ENCODE measurements around the gene MRPS24.

DNA sequence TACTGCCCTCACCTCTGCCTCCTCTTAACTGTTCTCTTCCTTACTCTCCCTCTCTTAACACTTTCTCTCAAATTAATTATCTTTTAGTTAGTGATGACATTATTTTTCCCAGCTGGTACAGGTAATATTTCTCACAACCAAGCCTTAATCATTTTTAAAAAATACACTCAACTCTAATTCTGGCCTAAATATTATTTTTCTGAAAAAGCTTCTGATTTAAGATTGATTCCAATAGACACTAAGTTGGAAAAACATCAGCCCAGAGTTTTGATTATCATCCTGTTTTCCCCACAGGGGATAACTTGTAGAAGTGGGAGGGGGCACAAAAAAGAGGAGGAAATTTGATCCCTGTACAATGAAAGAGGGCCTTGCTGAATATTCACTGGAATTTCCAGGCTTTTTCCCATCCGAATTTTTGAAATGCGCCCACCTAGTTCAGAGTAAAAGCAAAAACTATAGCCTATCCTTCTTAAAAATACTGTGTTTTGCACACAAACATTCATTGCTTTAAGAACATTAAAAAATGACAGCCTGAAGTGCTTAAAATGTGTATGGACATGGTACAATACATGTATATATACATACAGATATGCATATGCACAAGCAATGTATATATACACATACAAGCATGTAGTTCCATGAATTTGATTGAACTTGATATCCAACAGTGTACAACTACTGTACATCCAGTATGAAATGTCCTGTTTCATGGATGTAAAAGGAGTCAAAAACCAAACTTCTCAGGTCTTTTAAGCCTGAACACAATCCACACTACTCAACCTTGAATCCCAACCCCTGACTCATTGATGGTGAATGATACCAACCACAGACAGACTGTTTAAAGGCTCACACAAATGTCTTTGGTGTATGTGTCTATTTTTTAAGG lies 15.0 kb downstream of the INHBA start:
- RAMPAGE, long total RNA = no peak
- RRBS = no CpG with 5 or more reads among the region's 2 CpGs
PRO-cap:
- standard = no peak
- CoPRO, capped RNA only, 2 experiments = no peak in any of the 2 experiments
- CoPRO, capped and uncapped RNA, 2 experiments = no peak in any of the 2 experiments
- CoPRO, uncapped RNA only, 2 experiments = no peak in any of the 2 experiments
CAGE:
- cytosol, long polyA plus RNA = no peak
- long polyA plus RNA = no peak
- nucleolus, long total RNA = no peak
- nucleus, long polyA plus RNA = no peak

DNA sequence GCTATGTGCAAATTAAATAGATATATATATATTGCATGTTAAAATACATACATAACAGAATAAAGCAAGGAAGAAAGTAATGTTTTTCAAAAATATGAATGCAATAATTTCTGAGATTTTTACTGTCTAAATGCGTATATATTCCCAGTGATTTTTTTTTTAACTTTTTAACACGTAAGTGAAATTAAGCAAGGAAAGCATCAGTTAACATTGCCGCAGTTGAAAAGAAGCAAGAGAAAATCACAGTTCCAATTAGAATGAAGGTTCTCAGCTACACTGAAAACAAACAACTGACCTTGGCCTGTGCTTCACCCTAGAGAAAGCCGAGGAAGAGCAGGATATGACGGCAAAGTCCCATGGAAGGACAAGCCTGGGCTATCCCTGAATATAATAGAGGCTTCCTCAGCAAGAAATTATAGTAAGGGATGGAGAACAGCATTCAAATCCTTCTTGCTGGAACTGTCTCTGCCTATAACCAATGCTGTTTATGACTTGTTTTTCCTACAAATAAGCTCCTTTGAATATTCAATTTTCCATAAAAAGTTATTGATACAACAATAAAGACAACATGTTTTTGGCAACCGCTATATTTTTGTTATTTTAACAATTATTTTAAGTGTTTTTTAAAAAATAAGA lies 82.9 kb upstream of the INHBA start:
- RAMPAGE, long total RNA = no peak
- RRBS = no CpG with 5 or more reads among the region's 6 CpGs
PRO-cap:
- standard = no peak
- CoPRO, capped RNA only, 2 experiments = no peak in any of the 2 experiments
- CoPRO, capped and uncapped RNA, 2 experiments = no peak in any of the 2 experiments
- CoPRO, uncapped RNA only, 2 experiments = no peak in any of the 2 experiments
CAGE:
- cytosol, long polyA plus RNA = no peak
- long polyA plus RNA = no peak
- nucleolus, long total RNA = no peak
- nucleus, long polyA plus RNA = no peak

DNA sequence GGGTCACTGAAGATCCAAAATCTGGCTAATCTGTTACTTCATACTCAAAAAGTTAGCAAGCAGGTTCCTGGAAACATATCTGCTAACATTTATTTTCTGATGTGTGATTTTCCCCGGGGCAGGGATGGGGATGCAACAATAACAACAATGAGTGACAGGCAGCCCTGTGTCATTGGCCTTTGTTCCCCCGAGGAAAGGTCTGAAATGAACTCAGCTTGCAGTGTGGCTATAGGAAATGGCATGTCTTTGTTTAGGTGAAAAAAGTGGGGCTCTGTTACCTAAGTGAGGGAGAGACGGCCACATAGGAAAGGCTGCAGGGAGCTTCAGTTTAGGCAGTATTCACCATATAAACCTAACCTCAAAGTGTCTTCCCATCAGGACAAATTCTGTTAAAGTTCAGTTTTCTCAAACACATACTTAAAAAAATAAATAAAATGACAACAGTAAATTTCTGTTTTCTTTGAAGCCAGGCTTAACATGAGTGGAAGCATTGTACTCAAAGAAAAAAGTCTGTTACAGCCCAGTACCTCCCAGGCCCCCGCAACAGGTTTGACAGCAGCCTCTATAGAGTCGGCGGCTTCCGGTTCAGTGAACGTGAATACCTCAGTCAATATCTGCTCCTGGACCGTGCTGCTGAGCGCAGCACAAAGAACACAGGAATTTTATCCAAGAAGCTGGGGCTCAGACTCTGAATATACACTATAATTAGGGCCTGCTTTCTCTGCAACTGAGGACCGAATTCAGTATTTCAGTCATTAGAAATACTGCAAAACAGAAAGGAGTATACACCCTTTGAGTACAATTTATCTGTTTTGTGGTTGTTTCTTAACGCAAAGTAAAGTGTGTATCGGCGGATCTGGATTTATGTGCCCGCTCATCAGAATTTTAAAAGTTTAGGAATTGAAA lies 168.3 kb downstream of the GLI3 start:
- RAMPAGE, long total RNA = no peak
- RRBS = no CpG with 5 or more reads among the region's 15 CpGs
PRO-cap:
- standard = no peak
- CoPRO, capped RNA only, 2 experiments = no peak in any of the 2 experiments
- CoPRO, capped and uncapped RNA, 2 experiments = no peak in any of the 2 experiments
- CoPRO, uncapped RNA only, 2 experiments = no peak in any of the 2 experiments
CAGE:
- cytosol, long polyA plus RNA = no peak
- long polyA plus RNA = no peak
- nucleolus, long total RNA = no peak
- nucleus, long polyA plus RNA = no peak

DNA sequence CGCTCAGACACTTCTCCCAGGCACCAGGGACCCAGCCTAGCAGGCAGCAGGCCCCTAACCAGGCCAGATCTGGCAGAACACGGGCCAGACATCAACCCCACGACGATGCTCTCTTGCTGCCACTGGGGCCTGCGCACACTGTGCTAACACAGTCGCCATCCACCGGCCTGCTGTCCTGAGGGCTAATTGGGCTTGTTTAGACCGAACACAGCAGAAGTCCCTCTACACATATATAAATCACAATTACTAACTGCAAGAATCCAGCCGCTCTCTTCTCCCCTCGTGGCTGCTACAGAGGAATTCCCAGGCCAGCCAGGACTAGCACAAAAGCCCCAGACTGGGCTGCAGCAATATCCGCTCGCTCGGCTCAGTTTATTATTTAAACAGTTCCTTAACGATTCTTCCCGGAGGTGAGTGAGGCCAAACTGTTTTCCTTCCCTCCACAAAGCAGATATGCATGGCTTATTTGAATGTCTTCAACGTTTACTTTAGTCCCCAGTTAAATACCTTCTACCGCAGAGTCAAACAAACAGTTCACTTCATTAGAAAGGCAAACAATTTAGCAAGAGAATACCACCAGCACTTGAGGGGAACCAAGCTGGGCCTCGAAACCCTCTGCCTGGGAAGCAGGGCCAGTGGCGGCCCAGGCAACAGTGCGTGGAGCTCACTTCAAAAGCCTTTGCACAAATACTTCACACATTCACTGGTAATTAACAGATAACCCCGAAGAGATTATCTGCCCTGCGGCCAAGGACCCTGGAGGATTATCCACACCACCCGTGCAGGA lies 145.4 kb downstream of the GLI3 start:
- RAMPAGE, long total RNA = no peak
- RRBS = no CpG with 5 or more reads among the region's 23 CpGs
PRO-cap:
- standard = no peak
- CoPRO, capped RNA only, 2 experiments = no peak in any of the 2 experiments
- CoPRO, capped and uncapped RNA, 2 experiments = no peak in any of the 2 experiments
- CoPRO, uncapped RNA only, 2 experiments = no peak in any of the 2 experiments
CAGE:
- cytosol, long polyA plus RNA = no peak
- long polyA plus RNA = no peak
- nucleolus, long total RNA = no peak
- nucleus, long polyA plus RNA = no peak

GRCh38 chr7:42235466-42236129 lies 1.4 kb downstream of the GLI3 start:
- RAMPAGE, long total RNA = no peak
- RRBS = no CpG with 5 or more reads among the region's 16 CpGs
PRO-cap:
- standard = no peak
- CoPRO, capped RNA only, 2 experiments = no peak in any of the 2 experiments
- CoPRO, capped and uncapped RNA, 2 experiments = no peak in any of the 2 experiments
- CoPRO, uncapped RNA only, 2 experiments = no peak in any of the 2 experiments
CAGE:
- cytosol, long polyA plus RNA = no peak
- long polyA plus RNA = no peak
- nucleolus, long total RNA = no peak
- nucleus, long polyA plus RNA = no peak

GRCh38 chr7:42877740-42878145 lies 34.1 kb downstream of the C7orf25 start:
- RAMPAGE, long total RNA = no peak
- RRBS = no CpG with 5 or more reads among the region's 2 CpGs
PRO-cap:
- standard = no peak
- CoPRO, capped RNA only, 2 experiments = no peak in any of the 2 experiments
- CoPRO, capped and uncapped RNA, 2 experiments = no peak in any of the 2 experiments
- CoPRO, uncapped RNA only, 2 experiments = no peak in any of the 2 experiments
CAGE:
- cytosol, long polyA plus RNA = no peak
- long polyA plus RNA = no peak
- nucleolus, long total RNA = no peak
- nucleus, long polyA plus RNA = no peak

DNA sequence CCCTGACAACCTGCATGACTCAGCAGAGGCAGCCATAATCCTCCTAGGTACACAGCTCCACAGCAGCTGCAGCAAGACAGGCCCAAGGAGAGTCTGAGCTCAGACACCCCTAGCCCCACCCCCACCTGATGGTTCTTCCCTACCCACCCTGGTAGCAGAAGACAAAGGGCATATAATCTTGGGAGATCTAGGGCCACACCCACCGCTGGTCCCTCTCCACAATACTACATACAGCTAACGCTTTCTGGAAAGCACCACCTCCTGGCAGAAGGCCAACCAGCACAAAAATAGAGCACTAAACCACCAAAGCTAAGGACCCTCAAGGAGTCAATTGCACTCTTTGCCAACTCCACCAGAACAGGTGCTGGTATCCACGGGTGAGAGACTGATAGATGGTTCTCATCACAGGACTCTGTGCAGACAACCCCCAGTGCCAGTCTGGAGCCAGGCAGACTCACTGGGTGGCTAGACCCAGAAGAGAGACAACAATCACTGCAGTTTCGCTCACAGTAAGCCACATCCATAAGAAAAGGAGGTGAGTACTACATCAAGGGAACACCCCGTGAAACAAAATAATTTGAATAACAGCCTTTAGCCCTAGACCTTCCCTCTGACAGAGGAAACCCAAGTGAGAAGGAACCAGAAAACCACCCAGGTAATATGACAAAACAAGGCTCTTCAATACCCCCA lies 18.2 kb downstream of the C7orf25 start:
- RAMPAGE, long total RNA = no peak
- RRBS = no CpG with 5 or more reads among the region's 5 CpGs
PRO-cap:
- standard = no peak
- CoPRO, capped RNA only, 2 experiments = no peak in any of the 2 experiments
- CoPRO, capped and uncapped RNA, 2 experiments = no peak in any of the 2 experiments
- CoPRO, uncapped RNA only, 2 experiments = no peak in any of the 2 experiments
CAGE:
- cytosol, long polyA plus RNA = no peak
- long polyA plus RNA = no peak
- nucleolus, long total RNA = no peak
- nucleus, long polyA plus RNA = no peak

DNA sequence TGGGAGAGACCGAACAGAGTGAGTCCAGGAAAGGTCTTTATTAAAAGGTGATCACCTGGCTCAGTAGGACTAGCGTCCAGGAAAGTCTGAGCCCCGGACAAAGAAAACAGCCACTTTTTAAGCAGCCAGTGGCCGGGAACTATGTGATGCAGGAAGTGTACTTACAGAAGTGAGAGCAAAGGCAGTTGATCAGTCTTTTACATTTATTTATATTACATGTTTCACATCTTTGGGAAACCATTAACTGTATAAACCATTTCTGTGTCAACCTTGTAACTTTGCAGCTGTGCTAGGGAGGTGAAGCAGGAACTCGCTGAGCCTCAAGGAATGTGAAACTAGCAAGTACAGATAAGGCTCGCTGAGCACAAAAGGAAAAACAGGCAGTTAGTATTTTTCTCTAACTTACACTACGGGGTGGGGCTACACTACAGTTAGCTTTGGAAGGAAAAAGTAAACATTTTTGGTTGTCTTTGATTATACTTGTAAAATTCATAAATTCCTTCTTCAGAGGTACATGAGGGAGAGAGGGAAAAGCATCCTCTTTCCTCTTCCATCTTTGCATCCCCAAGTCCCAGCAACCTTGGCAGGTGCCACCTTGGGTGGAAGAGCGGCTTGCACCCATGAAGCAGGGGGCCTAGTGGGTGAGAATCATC lies 39.8 kb upstream of the HECW1 start:
- RAMPAGE, long total RNA = no peak
- RRBS = no CpG with 5 or more reads among the region's 8 CpGs
PRO-cap:
- standard = unidirectional peak, minus-strand start at position 300 of the sequence
- CoPRO, capped RNA only, 2 experiments = no peak in any of the 2 experiments
- CoPRO, capped and uncapped RNA, 2 experiments = no peak in any of the 2 experiments
- CoPRO, uncapped RNA only, 2 experiments = no peak in any of the 2 experiments
CAGE:
- cytosol, long polyA plus RNA = no peak
- long polyA plus RNA = no peak
- nucleolus, long total RNA = no peak
- nucleus, long polyA plus RNA = no peak

- RAMPAGE, long total RNA = no peak
- RRBS = no CpG with 5 or more reads among the region's 2 CpGs
PRO-cap:
- standard = unidirectional peak, minus-strand start at chr7:43541327
- CoPRO, capped RNA only, 2 experiments = no peak in any of the 2 experiments
- CoPRO, capped and uncapped RNA, 2 experiments = no peak in any of the 2 experiments
- CoPRO, uncapped RNA only, 2 experiments = no peak in any of the 2 experiments
CAGE:
- cytosol, long polyA plus RNA = no peak
- long polyA plus RNA = no peak
- nucleolus, long total RNA = no peak
- nucleus, long polyA plus RNA = no peak
Observed at GRCh38 chr7:43541229-43541448, 41.8 kb upstream of the STK17A start.

DNA sequence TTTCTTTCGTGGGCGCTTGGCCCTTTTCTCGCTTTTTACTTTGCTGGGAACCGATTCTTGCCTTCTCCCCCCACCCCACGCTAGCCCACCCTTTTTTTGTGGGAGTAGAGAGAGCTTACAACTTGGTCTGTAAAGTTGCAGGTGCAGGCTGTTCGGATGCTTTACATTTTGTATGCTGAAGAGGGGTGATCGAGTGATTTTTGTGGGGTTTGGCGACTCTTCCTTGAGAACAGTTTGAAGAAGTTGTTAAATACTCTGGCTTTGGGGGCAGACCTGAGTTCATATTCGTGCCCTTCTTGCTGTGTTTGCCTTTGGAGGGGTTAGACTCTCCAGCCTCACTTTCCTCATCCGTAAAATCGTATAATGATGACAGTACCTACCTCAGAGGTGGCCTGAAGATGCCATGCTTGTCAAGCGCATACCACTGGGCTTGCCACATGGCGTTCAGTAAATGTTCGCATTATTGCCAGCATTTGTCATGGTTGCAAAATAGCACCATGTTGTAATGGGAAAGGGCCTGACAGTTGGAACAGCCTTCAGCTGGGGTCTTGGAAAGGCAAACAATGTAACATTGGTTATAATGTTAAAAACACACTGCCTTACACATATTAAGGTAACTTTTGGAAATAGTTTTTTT lies 1.2 kb downstream of the STK17A start:
- RAMPAGE, long total RNA = no peak
- RRBS = no CpG with 5 or more reads among the region's 14 CpGs
PRO-cap:
- standard = no peak
- CoPRO, capped RNA only, 2 experiments = no peak in any of the 2 experiments
- CoPRO, capped and uncapped RNA, 2 experiments = no peak in any of the 2 experiments
- CoPRO, uncapped RNA only, 2 experiments = no peak in any of the 2 experiments
CAGE:
- cytosol, long polyA plus RNA = no peak
- long polyA plus RNA = no peak
- nucleolus, long total RNA = no peak
- nucleus, long polyA plus RNA = no peak

DNA sequence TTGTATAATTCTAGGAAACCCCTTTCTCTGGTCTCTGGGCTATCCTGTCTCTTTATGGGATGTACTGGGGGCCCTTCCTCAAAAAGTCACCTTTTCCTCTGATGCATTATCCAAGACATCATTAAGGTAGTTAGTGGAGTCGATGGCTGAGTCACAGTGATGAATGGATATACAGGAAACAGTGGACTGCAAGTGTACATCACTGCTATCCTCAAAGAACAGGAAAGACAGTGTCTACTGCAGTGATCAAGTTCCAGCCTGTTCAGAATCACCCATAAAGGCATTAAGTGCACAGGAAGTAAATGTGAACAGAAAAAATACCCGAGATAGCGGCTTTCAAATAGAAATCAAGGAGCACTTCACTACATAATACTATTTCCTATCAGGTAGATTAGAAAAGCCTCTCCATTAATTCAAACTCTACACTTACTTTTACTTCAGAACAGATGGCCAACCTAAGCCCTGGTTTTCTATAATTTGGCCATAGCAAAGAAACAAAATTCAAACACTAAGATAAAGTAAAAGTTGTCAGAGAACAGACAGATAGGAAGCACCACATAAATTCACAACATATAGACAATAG lies 54.6 kb downstream of the STK17A start:
- RAMPAGE, long total RNA = no peak
- RRBS = no CpG with 5 or more reads among the region's 3 CpGs
PRO-cap:
- standard = no peak
- CoPRO, capped RNA only, 2 experiments = no peak in any of the 2 experiments
- CoPRO, capped and uncapped RNA, 2 experiments = no peak in any of the 2 experiments
- CoPRO, uncapped RNA only, 2 experiments = peak in 1 of 2 experiments; most common plus-strand start position 350 of the sequence (in 1); most common minus-strand start position 276 of the sequence (in 1)
CAGE:
- cytosol, long polyA plus RNA = no peak
- long polyA plus RNA = no peak
- nucleolus, long total RNA = no peak
- nucleus, long polyA plus RNA = no peak

- RAMPAGE, long total RNA = no peak
- RRBS = no CpG with 5 or more reads among the region's 9 CpGs
PRO-cap:
- standard = no peak
- CoPRO, capped RNA only, 2 experiments = no peak in any of the 2 experiments
- CoPRO, capped and uncapped RNA, 2 experiments = no peak in any of the 2 experiments
- CoPRO, uncapped RNA only, 2 experiments = no peak in any of the 2 experiments
CAGE:
- cytosol, long polyA plus RNA = no peak
- long polyA plus RNA = no peak
- nucleolus, long total RNA = no peak
- nucleus, long polyA plus RNA = no peak
Observed at GRCh38 chr7:43650361-43651000, 67.6 kb downstream of the STK17A start.

GRCh38 chr7:43663095-43663664 lies 66.1 kb downstream of the COA1 start:
- RAMPAGE, long total RNA = no peak
- RRBS = no CpG with 5 or more reads among the region's 6 CpGs
PRO-cap:
- standard = no peak
- CoPRO, capped RNA only, 2 experiments = no peak in any of the 2 experiments
- CoPRO, capped and uncapped RNA, 2 experiments = no peak in any of the 2 experiments
- CoPRO, uncapped RNA only, 2 experiments = no peak in any of the 2 experiments
CAGE:
- cytosol, long polyA plus RNA = no peak
- long polyA plus RNA = no peak
- nucleolus, long total RNA = no peak
- nucleus, long polyA plus RNA = no peak

GRCh38 chr7:43790999-43791579 lies 32.6 kb downstream of the BLVRA start:
- RAMPAGE, long total RNA = no peak
- RRBS = no CpG with 5 or more reads among the region's 4 CpGs
PRO-cap:
- standard = no peak
- CoPRO, capped RNA only, 2 experiments = no peak in any of the 2 experiments
- CoPRO, capped and uncapped RNA, 2 experiments = no peak in any of the 2 experiments
- CoPRO, uncapped RNA only, 2 experiments = no peak in any of the 2 experiments
CAGE:
- cytosol, long polyA plus RNA = no peak
- long polyA plus RNA = no peak
- nucleolus, long total RNA = no peak
- nucleus, long polyA plus RNA = no peak

DNA sequence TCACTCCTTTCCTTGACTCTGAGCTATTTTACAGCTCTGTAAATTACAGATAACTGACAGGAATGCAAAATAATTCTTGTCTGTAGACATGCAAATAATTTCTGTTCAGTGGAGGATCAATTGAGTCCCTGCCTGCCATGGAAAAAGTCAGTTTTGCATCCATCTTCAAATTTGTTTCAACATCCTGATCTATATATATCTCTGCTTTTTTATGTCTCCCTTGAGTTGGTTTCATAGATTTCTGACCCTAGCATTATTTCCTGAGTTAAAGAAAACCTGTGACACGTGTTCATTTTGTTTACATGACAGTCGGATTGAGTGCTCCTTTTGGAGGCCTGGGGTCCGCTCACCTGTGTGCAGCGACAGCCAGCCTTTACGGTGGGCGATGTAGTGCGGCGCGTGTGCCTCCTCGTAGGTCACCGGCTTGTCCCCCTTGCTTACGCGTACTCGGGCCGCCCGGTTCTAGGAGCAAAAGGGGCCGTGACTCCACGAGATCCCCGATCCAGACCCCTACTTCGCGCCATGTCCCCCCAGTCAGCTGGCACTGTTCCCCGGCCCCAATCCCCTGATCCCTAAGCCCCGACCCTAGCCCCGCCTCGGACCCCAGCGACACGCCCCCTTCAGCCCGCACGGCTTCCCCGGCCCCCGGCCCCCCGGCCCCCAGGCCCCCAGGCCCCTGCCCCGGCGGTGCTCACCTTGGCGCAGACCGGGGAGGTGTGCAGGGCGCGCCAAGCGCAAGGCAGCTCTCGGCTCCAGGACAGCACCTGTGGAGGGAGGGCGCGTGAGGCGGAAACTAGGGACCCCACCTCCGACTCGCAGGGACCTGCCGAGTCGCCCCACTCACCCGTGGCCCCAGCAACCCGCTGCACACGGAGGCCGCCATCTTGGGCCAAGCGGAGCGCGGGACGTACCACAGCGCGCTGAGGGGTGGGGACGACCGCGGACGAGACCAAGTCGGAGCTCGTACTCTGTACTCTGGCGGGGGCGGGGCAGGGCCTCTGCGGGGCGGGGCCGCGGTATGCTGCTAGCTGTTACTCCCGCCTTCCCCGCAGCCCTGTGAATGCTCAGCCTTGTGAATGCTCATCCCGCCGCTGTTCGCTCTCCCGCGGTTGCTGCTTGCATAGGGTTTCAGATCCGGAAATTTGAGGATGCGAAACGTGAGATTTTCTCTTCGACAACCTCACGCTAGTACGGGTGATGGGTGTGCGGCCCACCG lies at the start of gene MRPS24:
Gene MRPS24, minus strand, starts transcription at position 905 of the 1,216 bp plus-strand sequence.
- RAMPAGE, long total RNA = start-site peak on the minus strand centred at position 897 of the sequence, 22 bp wide, 1,621 and 1,122 reads in 2 replicates
- RRBS = 3% methylated on average over 18 of the region's 84 CpGs
PRO-cap:
- standard = bidirectional peak, plus-strand start at position 1,051 of the sequence, minus-strand start at position 895 of the sequence
- CoPRO, capped RNA only, 2 experiments = peak in 2 of 2 experiments; most common plus-strand start position 1,059 of the sequence (in 1); most common minus-strand start position 893 of the sequence (in 2)
- CoPRO, capped and uncapped RNA, 2 experiments = peak in 2 of 2 experiments; most common plus-strand start position 1,059 of the sequence (in 2); most common minus-strand start position 895 of the sequence (in 2)
- CoPRO, uncapped RNA only, 2 experiments = peak in 1 of 2 experiments; most common plus-strand start position 1,091 of the sequence (in 1); most common minus-strand start position 905 of the sequence (in 1)
CAGE:
- cytosol, long polyA plus RNA = no peak
- long polyA plus RNA = start-site peak on the minus strand centred at position 891 of the sequence, 10 bp wide, 34 and 159 reads in 2 replicates
- nucleolus, long total RNA = no peak
- nucleus, long polyA plus RNA = no peak

DNA sequence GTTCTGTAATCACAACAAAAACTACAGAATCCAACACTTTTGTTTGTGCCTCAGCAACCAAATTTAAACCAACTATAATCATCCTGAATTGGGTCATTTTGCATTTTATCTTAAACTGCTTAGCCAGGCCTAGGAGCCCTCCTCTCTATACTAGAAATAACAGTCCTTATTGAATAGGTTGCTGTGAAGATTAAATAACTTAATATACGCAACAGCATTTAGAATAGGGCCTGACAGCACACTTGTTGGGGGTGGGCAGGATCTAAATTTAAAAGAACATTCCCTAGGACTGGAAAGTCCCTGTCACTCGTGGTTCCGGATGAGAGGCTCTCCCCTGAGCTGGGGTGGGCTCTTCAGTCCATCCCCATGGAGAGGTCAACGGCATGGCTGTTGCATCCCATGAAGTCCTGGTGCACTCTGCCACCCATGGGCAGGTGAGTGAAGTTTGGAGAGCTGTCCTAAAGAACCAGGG lies 5.4 kb downstream of the URGCP start:
- RAMPAGE, long total RNA = no peak
- RRBS = no CpG with 5 or more reads among the region's 4 CpGs
PRO-cap:
- standard = no peak
- CoPRO, capped RNA only, 2 experiments = no peak in any of the 2 experiments
- CoPRO, capped and uncapped RNA, 2 experiments = no peak in any of the 2 experiments
- CoPRO, uncapped RNA only, 2 experiments = no peak in any of the 2 experiments
CAGE:
- cytosol, long polyA plus RNA = no peak
- long polyA plus RNA = no peak
- nucleolus, long total RNA = no peak
- nucleus, long polyA plus RNA = no peak

GRCh38 chr7:44087621-44088467 lies 5.5 kb upstream of the POLM start:
- RAMPAGE, long total RNA = no peak
- RRBS = no CpG with 5 or more reads among the region's 12 CpGs
PRO-cap:
- standard = no peak
- CoPRO, capped RNA only, 2 experiments = no peak in any of the 2 experiments
- CoPRO, capped and uncapped RNA, 2 experiments = no peak in any of the 2 experiments
- CoPRO, uncapped RNA only, 2 experiments = no peak in any of the 2 experiments
CAGE:
- cytosol, long polyA plus RNA = no peak
- long polyA plus RNA = no peak
- nucleolus, long total RNA = no peak
- nucleus, long polyA plus RNA = no peak

GRCh38 chr7:44108655-44109108 lies 4.5 kb downstream of the AEBP1 start:
- RAMPAGE, long total RNA = no peak
- RRBS = no CpG with 5 or more reads among the region's 10 CpGs
PRO-cap:
- standard = no peak
- CoPRO, capped RNA only, 2 experiments = no peak in any of the 2 experiments
- CoPRO, capped and uncapped RNA, 2 experiments = no peak in any of the 2 experiments
- CoPRO, uncapped RNA only, 2 experiments = no peak in any of the 2 experiments
CAGE:
- cytosol, long polyA plus RNA = no peak
- long polyA plus RNA = no peak
- nucleolus, long total RNA = no peak
- nucleus, long polyA plus RNA = no peak